Myometrial cell (primary cell): ENCODE measurements around the gene OR1L6.

- RAMPAGE, long total RNA, result no peak
Observed at GRCh38 chr9:121371184-121371450, 1.1 kb upstream of the STOM start.

GRCh38 chr9:121599918-121600730, 51.3 kb upstream of the DAB2IP start:
- RAMPAGE, long total RNA, result no peak

DNA sequence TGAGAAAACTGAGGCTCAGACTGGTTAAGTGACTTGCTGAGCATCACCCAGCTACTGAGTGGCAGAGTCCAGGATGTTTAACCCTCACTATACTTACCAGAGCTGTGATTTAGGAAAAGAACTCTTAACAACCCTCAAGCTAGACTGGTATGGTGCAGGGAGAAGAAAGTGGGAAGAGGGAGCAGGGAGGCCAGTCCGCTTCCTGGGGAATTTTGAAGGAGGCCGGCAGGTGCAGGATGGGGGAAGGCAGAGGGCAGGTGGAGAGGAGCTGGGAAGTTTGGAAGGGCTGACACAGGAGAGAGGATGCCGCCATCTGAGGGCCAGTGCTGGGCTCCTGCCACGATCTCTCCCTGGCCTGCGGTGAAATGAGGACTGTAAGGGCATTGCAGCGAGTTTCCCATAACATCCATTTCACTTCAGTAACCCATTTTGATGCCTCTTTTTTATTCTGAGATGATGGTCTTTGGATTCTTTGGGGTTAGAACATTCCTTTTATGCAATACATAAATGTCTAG, 8.9 kb downstream of the DAB2IP start:
- RAMPAGE, long total RNA, result no peak

GRCh38 chr9:121779291-121779930, 128.0 kb downstream of the DAB2IP start:
- RAMPAGE, long total RNA, result no peak

DNA sequence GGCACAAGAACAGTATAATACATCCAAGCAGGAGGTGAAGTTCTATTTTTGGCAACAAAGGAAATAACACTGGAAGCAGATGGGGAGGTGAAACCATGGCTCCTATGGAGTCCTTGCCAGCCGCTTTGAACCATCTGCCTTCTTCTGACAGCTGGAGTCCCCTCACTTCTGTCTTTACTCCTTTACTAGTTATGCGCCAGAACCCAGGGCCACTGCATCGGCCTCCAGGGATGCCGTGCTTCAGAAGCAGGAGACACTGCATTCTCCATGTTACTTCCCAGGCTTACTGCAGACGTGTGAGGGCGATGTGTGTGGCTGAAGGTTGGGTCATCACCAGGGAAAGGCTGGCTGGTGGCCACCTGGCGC, 77.8 kb downstream of the TTLL11 start:
- RAMPAGE, long total RNA, result no peak

GRCh38 chr9:122348394-122348691, 22.5 kb upstream of the PTGS1 start:
- RAMPAGE, long total RNA, result no peak

GRCh38 chr9:122369601-122370167, 1.1 kb upstream of the PTGS1 start:
- RAMPAGE, long total RNA, result no peak

DNA sequence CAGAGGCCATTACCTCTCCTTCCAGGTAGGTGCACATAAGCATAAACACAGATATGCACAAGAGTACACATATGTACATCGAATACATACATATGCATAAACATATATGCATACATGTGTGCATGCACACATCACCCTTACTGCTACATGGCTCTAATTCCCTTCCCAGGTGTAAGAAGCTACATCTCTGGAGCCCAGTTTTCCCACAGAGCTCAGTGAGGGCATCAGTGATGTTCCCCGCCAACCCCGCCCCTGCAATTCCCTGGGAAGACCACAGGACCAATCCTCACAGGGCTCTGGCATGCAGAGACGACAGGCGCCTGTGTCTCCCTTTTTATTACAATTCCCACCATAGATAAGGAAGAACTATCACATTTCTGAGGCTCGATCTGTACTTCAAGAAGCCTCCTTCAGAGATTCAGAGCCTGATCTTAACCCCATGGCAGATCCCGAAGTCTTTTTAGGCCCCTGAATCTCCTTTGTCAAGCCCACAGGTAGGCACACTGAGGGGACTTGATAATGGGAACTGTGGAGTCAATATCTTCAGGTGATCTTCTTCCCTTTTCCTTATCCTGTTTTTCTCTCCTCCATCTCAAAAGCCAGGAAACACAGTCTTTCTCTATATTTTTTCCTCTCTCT, at the start of gene OR1L6:
Gene OR1L6, plus strand, starts transcription at position 424 of the 639 bp plus-strand sequence.
- RAMPAGE, long total RNA, result no peak

DNA sequence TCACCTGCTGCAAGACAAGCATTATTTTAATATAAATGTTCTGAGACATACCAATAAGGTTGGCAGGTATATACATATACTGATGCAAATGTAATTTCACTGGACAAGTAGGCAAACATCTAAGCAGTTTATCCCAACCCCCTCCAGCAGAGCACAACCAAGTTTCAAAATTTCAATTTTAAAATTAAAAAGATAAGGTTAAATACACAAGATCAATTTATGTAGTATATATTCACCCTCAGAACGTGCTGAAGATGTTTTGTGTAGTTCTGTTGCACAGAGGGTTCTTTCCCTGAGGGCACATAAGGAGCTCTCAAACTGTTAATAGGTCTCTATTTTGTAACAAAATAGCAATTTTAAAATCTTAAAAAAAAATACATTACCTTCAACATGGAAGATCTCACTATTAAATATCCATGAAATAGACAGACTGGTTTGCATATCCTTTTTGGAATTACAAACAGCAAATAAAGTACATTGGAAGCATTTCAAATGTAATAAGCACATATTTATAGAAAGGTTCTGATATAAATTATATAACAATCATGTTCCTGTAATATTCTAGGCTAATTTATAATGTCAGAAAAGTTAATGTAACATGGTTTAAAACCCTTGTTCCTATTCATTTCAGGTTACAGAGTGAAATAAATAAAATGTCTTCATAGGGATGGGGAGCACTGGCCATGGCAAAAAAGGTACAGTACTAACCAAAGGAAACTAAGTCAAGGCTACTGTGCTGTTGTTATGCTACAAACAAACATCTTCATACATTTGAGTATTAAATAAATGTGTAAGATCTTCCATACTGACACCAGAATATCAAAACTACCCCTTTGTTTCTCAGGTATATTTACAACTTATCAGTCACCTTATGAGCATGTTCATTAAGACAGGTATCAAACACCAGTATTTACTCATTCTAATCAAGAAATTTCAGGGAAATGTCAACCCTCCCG, 19.0 kb upstream of the PDCL start:
- RAMPAGE, long total RNA, result no peak

GRCh38 chr9:122848060-122848757, 19.8 kb upstream of the PDCL start:
- RAMPAGE, long total RNA, result no peak

DNA sequence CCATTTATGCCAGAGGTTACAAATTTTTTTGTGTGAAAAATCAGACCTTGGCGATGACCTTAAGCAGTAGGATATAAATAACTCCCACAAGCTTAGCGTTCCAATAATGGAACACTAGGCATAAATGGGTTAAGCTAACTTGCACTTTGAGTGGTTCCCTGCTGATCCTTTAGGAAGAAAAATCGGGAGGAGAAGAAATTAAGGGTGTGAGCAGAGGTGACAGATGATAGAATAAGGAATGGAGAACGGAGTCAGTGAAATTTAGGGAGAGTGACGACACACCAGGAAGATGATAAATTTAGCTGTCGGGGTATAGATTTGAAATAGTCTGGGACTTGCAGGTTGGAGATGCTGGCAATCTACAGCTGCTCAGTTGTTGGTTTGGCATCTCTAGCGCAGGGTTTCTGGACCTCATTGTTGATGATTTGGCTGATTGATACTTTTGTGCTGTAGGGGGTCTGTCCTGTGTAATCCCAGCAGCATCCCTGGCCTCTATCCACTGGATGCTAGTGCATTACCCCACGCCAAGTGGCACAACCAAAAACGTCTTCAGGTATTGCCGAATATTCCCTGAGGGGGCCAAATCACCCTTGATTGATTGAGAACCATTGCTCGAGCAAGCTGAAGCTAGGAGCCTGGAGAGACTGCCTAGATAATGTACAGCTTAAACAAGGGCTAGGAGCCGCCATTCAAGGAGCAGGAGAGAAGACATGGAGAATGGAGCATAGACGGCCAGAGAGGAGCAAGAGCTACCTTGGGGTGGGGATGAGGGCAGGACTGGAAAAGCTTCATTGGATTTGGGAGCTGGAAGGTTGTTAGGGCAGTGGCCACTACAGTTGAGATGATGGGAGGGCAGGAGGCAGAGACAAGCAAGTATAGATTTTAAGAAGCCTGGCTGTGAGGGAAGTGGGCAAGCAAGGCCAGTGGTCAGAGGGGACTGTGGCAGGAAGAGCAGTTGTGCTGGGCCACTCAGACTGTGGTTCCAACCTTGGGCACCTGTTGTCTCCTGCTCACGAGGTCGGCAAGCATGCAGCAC, 73.3 kb downstream of the GPR21 start:
- RAMPAGE, long total RNA, result no peak

DNA sequence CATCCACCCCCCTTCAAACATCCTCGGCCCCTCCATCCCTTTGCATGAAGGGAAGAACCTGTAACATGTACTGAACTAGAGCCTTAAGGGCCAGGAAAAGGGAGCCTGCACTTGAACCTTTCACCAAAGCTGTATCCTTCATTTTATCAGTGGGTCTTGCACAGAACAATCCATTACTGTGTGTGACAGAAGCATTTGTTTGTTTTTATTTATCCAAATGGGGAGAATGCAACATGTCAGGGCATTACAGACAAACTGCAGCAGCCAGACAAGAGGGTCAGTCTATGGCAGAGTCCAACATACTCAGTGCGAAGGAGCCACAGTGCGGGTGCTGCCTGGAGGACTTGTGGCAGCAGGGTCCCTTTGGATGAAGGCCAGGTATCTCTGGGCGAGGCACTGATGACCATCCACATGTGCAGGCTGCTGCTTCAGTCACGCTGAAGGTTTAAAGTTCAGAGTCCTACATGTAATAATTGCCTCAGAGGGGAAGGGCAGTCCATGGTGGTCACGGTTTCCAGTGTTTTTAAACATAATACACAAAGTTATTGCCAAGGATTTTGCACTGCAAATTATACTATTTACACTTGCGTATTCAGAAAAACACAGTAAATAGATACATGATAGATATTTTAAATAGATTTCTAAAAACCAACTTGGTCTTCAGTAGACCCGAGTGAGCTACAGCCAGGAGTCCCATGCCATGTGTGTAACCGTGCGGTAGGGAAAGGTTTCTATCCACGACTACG, 76.0 kb downstream of the GPR21 start:
- RAMPAGE, long total RNA, result no peak

DNA sequence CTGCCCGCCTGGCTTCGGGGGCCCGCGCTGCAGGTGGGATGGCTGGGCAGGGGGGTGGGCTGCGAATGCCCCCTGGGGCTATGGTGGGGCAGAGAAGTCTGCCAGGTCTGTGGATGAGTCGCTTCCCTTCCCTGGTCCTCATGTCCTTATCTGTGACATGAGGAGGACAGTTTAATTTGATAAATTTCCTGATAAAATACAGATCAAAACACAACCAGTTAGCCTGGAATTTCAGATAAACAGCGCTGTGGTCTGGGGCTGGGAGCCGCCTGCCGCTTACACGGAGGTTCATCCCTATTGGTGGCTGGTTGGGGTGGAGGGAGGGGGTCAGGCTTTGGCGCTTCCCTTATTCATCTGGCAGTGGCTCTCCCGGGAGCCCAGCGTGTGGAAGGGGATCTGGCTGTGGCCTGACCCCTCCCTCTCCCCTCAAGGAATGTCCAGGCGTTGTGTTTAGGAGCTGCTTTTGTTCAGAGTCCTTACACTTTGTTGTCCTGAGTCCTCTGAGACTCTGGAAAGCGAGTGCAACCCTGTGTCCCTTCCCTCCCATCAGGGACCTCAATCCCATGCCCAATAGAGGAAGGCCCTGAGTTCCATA, 18.0 kb downstream of the CRB2 start:
- RAMPAGE, long total RNA, result no peak

GRCh38 chr9:123380236-123380953, 24.4 kb downstream of the CRB2 start:
- RAMPAGE, long total RNA, result no peak

GRCh38 chr9:123534755-123535397, 178.9 kb downstream of the CRB2 start:
- RAMPAGE, long total RNA, result no peak

DNA sequence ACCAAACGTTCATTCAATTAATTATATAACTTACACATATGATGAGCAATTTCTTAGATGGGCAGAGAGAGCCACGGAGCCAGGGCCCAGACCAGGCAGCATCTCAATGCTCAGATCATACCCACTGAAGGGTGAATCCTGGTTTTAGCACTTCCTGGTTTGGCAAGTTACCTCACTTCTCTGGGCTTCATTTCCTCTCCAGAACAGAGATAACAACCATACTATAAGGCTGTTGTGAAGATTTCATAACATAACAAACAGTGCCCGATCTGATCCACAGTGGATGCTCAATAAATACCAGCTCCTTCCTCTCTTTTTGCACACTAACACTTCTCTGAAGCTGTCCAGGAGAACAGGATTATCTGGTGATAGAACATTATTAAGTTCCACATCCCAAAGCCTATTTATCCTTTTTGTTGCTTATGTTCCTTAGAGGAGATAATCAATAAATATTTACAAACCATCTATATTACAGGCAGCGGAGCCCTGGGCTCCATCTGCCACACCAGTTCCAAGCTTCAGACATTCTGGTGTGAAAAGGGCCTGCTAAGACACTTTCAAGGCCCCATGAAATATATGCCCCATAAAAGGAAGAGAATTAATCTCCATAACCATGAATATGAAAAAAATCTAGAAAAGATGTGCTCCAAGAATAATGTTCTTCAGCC, 271.0 kb downstream of the DENND1A start:
- RAMPAGE, long total RNA, result no peak

DNA sequence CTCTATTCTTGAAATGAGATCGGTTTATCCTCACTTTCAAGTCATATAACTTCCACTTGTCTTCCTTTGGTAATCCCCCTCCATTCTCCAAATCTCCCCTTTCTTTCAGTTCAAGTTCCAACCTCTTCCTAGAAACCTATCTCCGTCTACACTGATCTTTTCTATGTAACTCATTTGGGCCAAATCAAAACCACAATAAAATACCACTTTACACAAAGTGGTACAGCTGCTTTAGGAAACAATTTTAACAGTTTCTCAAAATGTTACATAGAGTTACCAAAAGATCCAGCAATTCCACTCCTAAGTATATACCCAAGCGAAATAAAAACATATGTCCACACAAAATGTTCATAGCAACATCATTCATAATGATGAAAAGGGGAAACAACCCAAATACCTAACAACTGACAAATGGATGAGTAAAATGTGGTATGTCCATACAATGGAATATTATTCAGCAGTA, 6.3 kb downstream of the DENND1A start:
- RAMPAGE, long total RNA, result no peak

- RAMPAGE, long total RNA, result no peak
Observed at GRCh38 chr9:124125647-124126144, 114.1 kb downstream of the LHX2 start.

DNA sequence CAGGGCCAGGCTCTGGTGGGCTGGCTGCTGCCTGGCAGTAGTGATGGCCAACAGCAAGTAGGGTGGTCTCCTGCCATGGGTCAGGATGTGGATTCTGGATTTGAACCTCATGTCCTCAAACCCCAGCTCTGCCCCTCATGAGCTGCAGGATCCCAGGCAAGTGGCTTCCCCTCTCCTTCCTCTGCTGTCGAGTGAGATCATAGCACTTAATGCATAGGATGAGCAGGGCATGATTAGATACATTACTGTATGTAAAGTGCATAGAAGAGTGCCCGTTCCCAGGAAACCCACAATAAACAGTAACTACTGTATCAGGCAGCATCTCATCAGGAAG, 38.6 kb upstream of the NEK6 start:
- RAMPAGE, long total RNA, result no peak

DNA sequence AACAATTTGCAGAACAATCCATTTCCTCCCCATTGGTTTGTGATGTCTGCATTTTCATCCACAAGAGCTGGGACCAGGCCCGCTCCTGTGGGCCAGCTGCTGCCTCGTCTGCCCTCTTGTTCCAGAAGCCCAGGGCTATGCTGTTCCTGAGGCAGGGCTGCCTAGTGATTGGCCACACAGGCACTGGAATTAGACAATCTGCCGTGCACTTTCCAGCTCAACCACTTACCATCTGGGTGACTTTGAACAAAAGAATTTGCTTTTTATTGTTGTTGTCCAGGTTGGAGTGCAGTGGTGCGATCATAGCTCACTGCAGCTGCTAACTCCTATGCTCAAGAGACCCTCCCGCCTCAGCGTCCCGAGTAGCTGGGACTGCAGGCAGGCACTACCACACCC, 1.3 kb upstream of the NEK6 start:
- RAMPAGE, long total RNA, result no peak